Iris pigment epithelial cell (primary cell): ENCODE data around the gene ALAD.

DNA sequence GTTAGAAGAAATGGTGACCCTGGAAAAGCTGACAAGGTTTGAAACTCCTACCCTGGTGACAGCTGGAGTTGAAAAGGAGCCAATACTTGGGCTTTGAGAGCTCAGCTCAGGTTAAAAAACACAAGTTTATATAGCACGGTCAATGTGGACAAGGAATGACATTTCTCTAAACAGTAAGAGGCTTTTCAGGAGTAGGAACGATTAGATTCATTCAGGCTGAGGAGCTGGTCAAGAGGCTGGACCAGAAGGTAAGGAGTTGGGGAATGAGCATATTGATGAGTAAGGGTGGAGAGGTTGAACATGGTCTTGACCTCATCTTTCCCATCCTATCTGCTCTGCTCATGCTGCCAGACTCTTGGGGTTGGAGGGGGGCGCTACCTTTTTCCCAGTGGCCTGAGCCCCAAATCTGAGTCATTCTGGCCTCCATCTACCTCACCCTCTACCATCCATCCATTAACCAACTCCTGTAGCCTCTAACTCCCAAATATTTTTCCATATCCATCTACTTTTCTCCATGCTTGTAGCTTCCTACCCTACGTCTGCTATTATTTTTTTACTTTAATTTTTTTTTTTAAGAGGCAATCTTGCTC lies 13.4 kb downstream of the SLC46A2 start:
- RRBS, result no CpG with 5 or more reads among the region's 4 CpGs

GRCh38 chr9:113151368-113151768 lies 561 bp downstream of the SLC31A2 start:
- RRBS, result 3% methylated on average over 15 of the region's 22 CpGs

DNA sequence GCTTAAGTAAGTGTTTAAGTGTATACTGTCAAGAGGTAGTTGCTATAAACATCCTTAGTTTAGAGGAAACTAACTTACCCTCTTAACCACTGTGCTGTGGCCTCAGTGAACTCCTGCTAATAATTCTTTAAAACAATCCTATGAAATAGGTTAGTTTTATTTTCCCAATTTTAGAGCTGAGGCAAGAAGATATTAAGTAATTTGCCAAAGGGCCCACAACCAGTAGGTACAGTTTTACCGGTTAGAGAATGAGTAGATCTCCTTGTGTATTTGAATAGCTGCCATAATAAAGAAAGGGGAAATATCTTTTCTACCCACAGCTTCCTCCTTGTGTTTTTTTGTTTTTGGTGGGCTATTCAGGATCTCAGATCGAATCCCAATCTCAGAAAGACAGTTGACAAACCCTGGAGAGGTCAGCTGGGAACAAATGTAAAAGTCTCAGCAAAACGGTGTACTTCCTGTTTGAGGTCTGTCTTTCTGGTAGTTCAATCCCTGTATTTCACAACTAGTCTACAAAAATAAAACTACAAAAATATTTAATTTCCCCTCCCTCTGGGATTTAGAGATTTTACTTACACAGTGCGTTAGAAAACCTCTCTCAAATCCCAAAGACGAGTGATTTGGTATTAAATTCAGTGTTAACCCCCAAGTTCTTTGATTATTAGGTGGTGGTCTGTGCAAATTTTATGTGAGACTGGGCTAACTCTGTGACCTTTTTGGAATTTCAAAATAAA lies 11.8 kb downstream of the SLC31A1 start:
- RRBS, result no CpG with 5 or more reads among the region's 5 CpGs

DNA sequence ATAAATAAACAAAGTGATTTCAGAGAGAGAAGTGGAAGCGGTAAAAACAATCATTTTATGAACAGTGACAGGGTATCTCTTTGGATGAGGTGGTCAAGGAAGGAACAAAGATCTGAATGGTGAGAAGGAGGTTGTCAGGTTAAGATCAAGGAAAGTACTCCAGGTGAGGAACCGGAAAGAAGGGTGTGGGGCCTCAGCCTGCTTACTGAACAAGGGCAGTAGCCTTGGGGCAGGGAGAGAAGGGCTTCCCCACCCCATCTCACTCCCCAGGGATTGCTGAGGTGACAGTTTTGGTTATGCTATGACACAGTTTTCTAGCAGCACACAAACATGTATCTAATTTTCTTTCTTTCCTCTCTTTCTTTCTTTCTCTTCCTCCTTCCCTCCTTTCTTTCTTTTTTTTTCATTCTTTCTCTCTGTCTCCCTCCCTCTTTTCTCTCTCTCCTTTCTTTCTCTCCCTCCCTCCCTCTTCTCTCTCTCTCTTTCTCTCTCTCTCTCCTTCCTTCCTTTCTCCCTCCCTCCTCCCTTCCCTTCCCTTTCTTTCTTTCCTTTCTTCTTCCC lies 4.1 kb upstream of the HDHD3 start:
- RRBS, result no CpG with 5 or more reads among the region's 2 CpGs

- RRBS, result under 1% methylated on average over 9 of the region's 60 CpGs
Observed at GRCh38 chr9:113400931-113401986, at the start of gene ALAD. ALAD (minus strand) TSS chr9:113401284.

- RRBS, result no CpG with 5 or more reads among the region's 10 CpGs
Observed at GRCh38 chr9:113409479-113409847, 1.0 kb downstream of the POLE3 start.

GRCh38 chr9:113411031-113411211 lies 374 bp downstream of the C9orf43 start:
- RRBS, result no CpG with 5 or more reads among the region's 8 CpGs

GRCh38 chr9:113455109-113455708 lies 8.3 kb upstream of the RGS3 start:
- RRBS, result no CpG with 5 or more reads among the region's 4 CpGs

DNA sequence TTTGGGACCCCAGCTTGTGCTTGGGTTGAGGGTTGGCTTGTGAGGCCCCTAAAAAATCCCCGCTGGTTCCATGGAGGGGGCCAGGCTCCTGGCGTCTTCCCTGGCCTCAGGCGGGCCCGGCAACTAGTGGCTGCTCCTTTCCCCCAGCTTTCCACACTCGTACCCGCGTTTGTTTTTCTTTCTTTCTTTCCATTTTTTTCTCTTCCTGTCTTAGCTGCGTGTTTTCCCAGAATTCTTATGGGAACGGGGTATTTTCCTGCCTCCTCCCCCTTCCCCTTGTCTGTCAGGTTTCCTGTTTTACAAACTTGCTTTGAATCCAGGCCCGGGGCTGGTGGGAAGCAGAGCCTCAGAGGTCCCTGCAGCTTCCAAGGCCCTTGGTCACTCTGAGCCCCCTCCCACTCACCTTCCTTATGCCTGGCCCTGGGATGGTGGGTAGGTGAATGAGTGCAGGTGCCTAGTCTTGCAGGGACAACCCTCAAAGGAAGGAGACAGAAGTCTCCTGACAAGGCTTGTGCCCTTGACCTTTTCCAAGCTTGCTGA lies 40.3 kb downstream of the RGS3 start:
- RRBS, result no CpG with 5 or more reads among the region's 10 CpGs

- RRBS, result no CpG with 5 or more reads among the region's 9 CpGs
Observed at GRCh38 chr9:113509536-113510002, 46.0 kb downstream of the RGS3 start.

- RRBS, result no CpG with 5 or more reads among the region's 3 CpGs
Observed at GRCh38 chr9:113519743-113520143, 56.2 kb downstream of the RGS3 start.

GRCh38 chr9:113548049-113549173 lies 84.9 kb downstream of the RGS3 start:
- RRBS, result 23% methylated on average over 3 of the region's 12 CpGs

GRCh38 chr9:113566668-113567065 lies 103.1 kb downstream of the RGS3 start:
- RRBS, result no CpG with 5 or more reads among the region's 4 CpGs

- RRBS, result no CpG with 5 or more reads among the region's 12 CpGs
Observed at GRCh38 chr9:113580325-113581457, 117.2 kb downstream of the RGS3 start.

- RRBS, result no CpG with 5 or more reads among the region's 10 CpGs
Observed at GRCh38 chr9:113587344-113587808, 123.8 kb downstream of the RGS3 start.

GRCh38 chr9:113600212-113601038 lies 136.9 kb downstream of the RGS3 start:
- RRBS, result no CpG with 5 or more reads among the region's 12 CpGs

DNA sequence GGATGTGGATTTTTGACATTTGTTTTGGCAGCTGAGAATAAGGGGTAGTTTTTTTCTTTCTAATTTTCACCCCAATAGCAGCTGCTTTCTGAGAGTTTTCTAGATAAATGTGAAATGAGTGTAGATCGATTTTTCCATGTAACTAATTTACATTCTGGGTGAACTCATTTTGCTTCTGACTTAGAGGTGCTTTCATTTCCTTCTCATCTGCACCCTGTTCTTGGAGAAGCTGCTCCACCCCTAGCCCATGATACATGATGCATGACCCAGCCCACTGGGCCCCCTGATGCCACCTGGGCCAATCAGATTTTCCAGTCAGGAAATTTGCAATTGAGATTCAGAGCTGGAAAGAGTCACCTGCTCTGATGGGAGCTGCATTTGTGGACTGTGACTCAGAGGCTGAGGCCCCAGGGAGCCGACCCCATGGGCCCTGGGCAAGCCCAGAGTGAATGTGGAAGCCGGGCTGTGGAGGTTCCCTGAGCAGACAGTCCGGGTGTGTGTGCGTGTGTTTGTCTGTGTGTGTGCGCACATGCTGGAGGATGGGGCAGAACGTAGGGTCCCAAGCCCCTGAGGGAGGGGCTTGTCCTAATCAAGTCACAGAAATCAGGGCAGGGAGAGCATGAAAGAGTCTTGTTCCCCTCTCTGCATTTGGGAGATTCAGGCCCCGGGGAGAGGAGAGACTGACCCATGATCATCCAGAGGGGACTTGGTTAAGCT lies 159.4 kb downstream of the RGS3 start:
- RRBS, result no CpG with 5 or more reads among the region's 8 CpGs

- RRBS, result no CpG with 5 or more reads among the region's 5 CpGs
Observed at GRCh38 chr9:113933091-113933602, 57.0 kb downstream of the ZNF618 start.

GRCh38 chr9:113955178-113955844 lies 79.2 kb downstream of the ZNF618 start:
- RRBS, result no CpG with 5 or more reads among the region's 2 CpGs

DNA sequence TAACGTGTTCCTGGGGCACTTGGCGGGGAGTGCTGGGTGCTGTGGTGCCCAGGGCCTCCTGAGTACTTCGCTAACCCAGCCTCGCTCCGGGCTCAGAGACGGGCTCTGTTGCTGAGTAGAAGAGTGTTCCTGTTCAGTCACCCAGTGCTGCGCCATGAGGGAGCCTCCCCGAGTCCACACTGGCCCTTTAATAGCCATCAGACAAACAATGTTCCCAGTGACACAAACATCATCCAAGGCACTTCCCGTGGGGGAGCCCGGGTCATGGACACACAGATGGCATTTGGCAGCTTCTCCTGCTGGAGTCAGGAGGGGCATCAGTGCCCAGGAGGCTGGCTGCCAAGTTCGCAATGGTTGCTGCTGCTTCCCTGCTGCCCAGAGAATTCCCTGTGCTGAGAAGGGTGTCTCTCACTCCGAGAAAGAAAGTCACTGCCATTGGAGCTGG lies 85.6 kb downstream of the AMBP start:
- RRBS, result 78% methylated on average over 1 of the region's 12 CpGs